Bronchial epithelial cell (primary cell): ENCODE data around the gene LRRK1.

DNA sequence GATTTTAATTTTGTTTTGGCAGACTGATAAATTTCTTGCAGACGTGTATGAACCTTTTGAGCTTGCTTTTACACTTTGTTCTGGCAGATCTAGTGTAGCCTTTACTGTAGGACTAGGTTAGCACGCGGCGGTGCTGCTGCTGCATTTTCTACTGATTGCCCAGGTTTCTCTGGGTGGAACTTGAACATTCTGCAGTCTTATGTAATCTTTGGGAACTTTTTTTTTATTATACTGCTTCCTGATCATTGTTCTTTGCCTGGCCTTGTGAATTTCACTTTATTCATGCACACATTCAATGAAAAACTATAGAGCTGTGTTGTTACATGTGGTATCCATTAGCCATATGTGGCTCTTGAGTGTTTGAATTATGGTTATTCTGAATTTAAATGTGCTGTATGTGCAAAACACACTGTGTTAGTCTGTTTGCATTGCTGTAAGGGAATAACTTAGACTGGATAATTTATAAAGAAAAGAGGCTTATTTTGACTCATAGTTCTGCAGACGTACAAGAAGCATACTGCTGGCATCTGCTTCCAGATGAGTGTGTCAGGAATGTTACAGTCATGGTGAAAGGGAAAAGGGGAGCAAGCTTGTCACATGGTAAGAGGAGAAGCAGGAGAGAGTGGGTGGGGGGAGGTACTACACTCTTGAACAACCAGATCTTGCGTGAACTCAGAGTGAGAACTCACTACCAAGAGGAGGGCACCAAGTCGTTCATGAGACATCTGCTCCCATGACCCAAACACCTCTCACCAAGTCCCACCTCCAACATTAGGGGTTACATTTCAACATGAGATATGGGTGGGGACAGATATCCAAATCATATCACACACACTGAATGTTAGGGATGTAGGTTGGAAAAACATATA lies 26.5 kb downstream of the MEF2A start:
- RRBS, 2 experiments, result no CpG with 5 or more reads among the region's 7 CpGs

GRCh38 chr15:99697799-99698066 lies 35.5 kb downstream of the LYSMD4 start:
- RRBS, 2 experiments, result no CpG with 5 or more reads among the region's 4 CpGs

DNA sequence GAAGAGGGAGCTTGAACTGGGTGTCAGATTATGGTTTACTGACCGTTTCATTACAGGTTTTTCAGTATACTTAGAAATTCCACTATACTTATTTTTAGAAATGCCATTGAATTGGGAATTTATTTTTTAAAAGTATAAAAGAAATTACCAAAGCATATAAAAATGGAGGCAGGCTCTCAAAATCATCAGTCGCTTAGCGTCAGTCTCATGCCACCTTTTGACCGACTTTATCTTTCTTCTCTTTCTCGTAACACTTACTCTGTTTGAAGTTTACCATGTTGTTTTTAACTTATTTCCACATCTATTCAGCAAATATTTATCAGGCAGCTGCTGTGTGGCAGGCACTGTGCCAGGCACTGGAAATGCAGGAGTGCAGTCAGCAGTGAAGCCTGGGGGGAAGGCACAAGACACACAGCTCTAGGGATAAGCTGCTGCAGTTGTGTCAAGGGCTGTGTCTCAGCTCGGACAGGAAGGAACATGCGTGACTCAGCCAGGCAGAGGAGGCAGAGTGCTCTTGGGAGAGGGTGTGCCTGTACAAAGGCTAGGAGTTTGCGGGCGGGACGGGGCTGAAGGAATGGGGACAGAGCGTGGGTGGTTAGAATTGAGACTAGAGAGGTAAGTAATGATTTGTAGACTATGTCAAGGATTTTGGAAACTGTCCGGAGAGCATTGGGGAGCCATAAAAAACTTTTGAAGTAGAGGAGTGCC lies 24.8 kb downstream of the LYSMD4 start:
- RRBS, 2 experiments, result no CpG with 5 or more reads among the region's 12 CpGs

GRCh38 chr15:99720442-99720863 lies 12.8 kb downstream of the LYSMD4 start:
- RRBS, 2 experiments, result no CpG with 5 or more reads among the region's 6 CpGs

DNA sequence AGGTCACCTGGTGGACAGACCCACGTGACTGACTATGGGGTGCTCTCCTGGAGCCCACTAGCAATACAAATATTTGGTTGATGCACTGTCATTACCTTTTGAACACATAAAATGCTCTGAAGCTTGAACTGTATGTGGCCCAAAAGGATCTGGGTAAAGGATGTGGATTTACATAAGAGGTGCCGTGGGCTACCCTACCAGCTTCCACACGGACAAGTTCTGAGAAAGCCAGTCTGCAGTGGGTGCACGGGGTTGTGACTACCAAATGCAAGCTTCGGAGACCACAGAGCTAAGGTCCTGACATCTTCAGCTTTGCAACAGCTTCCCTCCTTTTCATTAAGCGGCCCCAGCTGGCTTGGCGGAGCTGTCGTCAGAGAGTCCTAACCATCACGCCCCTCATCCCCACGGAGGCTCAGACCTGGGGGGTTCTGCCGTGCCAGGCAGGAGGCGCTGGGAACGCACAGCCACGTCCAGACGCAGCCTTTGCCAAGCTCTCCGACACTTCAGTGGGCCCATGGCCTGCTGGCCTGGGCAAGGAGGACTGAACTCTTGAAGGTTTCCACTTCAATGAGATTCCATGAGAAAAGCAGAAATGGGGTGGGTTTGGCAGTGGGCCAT lies 228.3 kb downstream of the ADAMTS17 start:
- RRBS, 2 experiments, result no CpG with 5 or more reads among the region's 16 CpGs

DNA sequence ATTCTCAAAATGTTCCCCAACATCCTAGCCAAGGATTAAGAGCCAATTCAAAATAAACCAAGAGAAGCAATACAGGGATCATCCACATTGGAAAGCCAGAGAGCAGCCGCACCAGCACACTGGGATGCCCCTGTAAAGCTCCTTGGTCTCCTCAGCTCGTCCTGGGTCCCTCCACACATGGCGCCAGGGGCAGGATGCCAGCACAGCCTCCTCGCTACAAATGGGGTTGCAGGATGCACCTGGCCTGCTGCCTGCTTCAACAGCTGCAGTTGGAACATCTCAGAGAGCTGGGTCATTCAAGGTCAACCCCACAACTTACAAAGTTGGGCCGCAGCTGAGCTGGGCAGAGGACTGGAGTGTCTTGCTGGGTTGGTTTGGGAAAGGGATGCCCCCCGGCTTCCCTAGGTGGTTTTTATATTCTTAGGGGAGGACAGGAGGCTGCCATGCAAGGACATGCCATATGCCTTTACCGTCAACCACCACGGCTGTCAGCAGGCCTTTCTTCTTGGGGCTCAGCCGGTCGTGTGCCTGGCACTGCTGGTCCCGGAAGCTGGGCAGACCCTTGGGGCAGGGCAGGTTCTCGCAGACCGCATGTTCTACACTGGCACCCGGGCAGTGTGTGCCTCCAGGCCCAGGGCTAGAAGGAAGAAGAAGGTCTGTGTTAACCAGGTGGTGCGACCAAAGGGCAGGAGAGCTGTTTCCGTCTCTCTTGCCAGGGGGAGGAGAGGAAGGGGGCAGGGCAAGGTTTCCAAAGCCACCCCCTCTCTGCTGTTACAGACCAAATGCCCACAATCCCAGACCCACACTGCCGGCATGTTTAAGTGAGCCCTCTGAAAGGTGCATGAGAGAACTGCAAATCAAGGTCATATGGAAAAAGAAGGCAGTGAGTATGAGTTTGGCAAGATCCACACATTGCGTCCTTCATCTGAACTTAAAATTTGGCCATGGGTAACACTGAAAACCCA lies 225.1 kb downstream of the ADAMTS17 start:
- RRBS, 2 experiments, result 88 to 91% methylated on average over 4 of the region's 18 CpGs

GRCh38 chr15:100687165-100687910 lies 84.9 kb downstream of the ASB7 start:
- RRBS, 2 experiments, result no CpG with 5 or more reads among the region's 15 CpGs

GRCh38 chr15:100918757-100919656 lies at the start of gene LRRK1:
LRRK1 (plus strand) TSS chr15:100919357.
- RRBS, 2 experiments, result 1 to 2% methylated on average over 33 of the region's 112 CpGs

DNA sequence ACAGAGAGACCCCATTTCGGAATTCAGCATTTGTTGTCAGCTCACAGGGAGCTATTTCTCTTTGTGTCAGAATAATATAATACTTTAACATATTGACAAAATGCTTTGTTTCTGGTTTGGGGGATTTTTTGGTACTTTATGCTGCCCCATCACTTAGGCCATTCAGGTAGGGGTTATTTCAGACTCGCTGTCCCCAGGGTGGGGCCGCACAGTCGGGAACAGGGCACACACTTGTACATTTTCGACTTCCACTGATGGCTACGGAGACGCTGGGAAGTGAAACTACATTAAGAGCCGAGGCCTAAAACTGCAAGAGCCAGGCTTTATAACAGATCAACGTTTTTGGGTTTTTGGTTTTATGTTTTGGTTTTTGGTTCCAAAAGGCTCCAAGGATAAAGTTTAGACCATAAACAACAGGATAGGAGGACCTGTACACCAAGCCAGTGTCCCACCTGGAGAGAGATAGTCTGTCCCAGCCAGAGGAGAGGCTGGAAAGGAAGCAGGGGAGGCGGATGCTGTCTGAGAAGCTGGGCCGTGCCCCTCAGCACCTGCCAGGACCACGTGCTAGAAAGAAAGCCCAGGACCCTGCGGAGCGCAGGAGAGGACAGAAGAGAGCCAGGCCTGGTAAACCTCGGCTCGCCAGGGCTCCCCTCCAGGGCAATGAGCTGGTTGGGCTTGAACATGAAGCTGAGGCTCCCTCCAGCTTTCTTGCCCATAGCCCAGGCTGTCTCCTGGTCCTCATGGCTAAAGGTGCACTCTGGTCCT lies 111.7 kb downstream of the CHSY1 start:
- RRBS, 2 experiments, result no CpG with 5 or more reads among the region's 16 CpGs

- RRBS, 2 experiments, result no CpG with 5 or more reads among the region's 5 CpGs
Measured at GRCh38 chr15:101231533-101232107, 20.2 kb downstream of the CHSY1 start.

DNA sequence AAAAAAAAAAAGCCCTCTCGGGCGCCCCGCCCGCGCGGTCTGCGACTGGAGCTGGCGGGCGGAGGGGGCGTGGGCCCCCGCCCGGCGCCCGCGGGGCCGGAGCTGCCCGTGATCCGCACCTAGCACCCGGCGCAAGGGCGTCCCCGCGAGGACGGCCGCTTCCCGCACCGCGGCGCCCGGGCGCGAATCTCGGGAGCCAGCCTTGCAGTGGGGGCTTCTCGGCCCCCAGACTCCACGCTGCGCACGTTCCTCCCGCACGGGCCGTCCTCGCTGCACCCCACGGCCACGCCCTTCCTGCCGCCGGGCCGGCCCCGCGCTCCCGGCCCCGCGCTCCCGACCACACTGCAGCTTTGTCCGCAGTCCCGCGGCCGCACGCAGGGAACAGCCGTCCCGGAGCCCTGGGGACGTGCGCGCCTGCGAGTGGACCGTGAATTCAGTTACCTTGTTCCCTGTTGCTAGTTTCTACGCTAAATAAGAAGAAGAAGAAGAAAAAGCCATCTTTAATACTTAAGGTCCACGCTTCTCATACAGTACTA lies 302 bp upstream of the CHSY1 start:
- RRBS, 2 experiments, result 1 to 2% methylated on average over 22 of the region's 66 CpGs

DNA sequence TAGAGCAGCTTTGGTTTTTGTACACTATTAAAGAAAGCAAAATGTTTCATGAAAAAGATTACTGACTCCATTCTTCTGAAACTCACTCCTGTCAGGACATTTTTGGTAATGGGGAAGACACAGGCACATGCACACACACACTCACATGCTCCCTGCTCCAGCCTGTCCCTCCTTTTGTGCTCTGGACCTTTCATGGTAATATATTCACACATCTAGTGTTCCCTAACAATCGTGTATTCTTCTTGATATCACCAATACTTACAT lies 2.5 kb downstream of the SELENOS start:
- RRBS, 2 experiments, result no CpG with 5 or more reads among the region's 1 CpG

DNA sequence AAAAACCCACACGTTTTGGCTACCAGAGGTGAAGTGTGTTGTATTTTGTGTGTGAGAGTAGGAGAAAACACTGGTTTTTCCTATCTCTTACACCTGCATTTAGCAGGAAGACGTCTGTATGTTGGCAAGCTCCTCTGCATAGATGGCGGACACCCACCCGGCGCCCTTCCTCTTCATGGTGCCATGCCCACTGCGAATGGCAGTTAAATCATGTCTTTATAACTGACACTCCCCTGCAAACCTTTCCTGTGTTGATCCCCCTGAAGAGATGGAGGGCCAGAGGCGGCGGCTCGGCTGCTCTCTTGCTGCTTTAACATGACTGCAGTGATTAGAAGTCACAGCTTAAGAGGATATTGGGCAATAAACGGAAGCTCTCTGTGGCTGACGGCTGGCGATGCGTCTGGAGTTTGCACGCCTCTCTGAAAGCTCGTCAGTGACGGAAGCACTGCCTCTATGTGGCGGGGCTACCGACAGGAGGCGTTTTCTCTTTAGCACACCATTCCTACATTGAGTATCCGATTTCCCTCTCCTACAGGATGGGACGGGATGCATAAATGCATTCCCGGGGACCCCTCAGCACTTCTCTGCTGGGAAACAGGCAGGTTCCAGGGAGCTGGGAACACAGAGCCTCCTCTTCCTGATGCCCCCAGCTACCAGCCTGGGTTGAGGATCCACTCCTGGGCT lies 25.5 kb upstream of the SNRPA1 start:
- RRBS, 2 experiments, result no CpG with 5 or more reads among the region's 22 CpGs

DNA sequence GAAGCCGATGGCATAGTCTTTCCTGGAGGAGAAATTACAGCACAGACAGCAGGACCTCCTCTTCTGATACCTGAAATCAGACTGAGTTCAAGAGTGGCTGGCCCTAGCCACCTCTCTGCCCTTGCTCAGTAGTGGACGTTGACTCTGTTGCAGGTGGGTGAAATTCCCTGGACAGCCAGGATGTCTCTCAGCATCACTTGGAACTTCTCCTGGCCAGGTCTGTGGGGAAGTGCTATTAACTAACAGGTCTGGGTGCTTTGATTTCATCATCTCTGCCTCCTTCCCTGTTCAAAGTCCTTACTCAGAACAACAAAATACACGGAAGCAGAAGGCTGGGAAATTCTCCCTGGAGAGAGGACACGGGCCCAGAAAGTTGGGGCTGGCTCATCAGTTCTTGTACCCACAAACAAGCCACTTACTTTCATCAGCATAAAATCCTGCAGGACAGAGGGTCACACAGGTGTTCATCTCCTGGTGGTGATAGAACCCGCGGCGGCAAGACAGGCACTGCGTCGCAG lies 29.4 kb upstream of the SNRPA1 start:
- RRBS, 2 experiments, result no CpG with 5 or more reads among the region's 9 CpGs

- RRBS, 2 experiments, result no CpG with 5 or more reads among the region's 26 CpGs
Measured at GRCh38 chr15:101445908-101447214, 43.1 kb downstream of the PCSK6 start.

GRCh38 chr15:101489001-101489178 lies 617 bp downstream of the PCSK6 start:
- RRBS, 2 experiments, result 1 to 2% methylated on average over 16 of the region's 24 CpGs

DNA sequence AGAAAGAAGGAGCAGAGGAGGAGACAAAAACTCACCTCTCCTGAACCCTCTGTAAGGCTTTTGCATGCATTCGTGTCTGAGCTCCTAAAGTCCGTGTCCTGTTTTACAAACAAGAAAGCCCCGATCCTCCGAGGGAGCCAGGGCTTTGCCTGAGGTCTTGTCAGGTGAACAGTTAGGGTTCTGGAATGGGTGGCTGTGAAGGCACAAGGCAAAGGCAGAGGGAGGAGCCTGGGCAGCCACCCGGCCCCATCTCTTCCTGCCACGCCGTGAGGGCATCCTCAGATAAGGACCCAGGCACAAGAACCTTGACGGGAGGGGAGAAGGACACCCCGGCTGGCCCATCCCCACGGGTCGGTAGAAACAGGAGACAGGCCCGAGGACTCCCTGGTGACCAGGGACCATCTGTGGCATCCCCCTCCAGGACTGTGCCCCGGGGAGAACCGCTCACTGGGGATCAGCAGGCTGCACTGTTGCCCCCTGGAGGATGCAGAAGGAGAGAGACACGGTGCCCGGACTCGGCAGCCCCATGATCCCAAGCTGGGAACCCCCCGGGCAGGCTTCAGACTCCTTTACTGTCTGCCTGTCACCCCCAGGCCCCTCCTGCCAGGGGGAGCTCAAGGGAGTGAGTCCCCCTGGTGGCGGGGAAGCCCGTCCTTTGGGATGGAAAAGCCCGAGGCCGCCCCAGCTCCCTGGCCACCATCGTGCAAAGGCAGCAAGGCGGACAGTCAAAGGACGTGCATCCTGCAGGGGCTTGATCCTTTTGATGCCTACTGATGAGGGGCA lies 12.3 kb upstream of the PCSK6 start:
- RRBS, 2 experiments, result 11 to 14% methylated on average over 10 of the region's 25 CpGs

DNA sequence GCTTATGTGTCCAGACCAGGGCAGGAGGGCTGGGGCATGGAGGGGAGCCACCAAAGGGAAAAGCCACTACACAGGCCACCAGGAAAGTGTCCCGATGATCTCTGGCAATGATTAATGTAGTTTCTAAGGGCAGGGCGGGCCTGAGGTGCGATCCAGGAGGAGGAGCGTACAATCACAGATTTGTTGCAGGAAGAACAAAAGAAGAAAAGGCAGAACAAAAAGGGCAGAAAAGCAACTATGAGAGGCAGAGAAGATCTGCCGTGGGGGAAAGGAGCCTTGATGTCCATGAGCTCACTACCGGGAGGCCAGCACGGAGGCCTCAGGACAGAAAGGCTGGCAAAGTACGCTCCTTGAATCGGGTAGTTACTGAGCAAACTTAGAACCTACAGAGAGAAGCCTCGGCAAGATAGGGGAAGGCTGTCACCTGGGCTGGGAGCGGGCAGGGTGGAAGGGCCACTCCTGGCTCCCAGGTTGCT lies 79.5 kb upstream of the PCSK6 start:
- RRBS, 2 experiments, result no CpG with 5 or more reads among the region's 11 CpGs

DNA sequence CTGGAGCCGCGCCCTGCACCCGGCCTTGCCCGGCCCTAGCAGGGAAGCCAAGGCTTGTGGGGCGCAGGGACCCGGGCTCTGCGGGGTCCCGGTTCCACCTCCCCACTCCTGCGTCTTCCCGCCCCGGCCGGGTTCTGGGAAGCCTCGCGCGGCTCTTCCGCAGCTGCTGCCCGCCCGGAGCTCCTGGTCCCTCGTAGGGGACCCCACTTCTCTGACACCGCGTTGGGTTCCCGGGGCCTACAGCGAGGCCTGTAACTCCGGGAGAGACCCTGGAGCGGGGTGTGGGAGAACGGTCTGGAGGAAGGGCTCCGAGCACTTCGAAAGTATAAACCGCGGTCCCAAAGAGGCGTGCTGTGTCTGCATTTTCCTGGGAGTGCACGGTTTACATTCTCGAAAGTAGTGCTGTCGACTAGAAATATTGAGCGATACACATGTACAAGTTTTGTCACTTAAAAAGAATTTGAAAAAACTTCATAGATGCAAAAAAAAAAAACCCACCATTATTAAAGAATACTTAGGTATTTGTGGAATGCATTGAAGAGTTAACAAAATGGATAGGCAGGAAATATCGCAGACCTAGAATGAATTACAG lies 150.0 kb downstream of the OR4F15 start:
- RRBS, 2 experiments, result no CpG with 5 or more reads among the region's 36 CpGs